HT1080 (cell line): ENCODE measurements around the genes LANCL2 and SEPTIN14.

GRCh38 chr7:54757722-54758199 lies 1.2 kb downstream of the SEC61G start:
RAMPAGE:
- cytosol, long total RNA = no peak
- long total RNA = no peak
- nucleus, long total RNA = no peak

GRCh38 chr7:54832763-54833495 lies 73.9 kb upstream of the SEC61G start:
RAMPAGE:
- cytosol, long total RNA = no peak
- long total RNA = no peak
- nucleus, long total RNA = no peak

RAMPAGE:
- cytosol, long total RNA = no peak
- long total RNA = no peak
- nucleus, long total RNA = no peak
Observed at GRCh38 chr7:54908853-54909052, 110.1 kb upstream of the EGFR start.

GRCh38 chr7:54916133-54916532 lies 102.7 kb upstream of the EGFR start:
RAMPAGE:
- cytosol, long total RNA = no peak
- long total RNA = no peak
- nucleus, long total RNA = no peak

DNA sequence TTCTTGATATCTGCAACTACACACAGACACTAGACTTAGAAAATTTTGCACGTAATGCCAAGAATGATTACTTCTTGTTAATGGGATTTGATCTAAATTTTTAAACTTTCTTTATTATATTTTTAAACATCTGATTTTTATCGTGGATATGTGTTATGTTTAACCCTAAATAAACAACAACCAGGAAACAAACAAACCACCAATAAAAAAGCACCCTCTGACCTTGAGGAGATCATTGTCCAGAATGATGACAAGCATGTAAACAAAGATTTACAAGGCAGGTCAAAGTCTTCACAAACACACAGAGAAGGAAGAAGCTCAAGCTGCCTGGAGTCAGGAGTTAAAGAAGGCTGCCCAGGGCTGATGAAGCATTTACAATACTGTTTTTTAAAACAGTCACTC lies 31.1 kb upstream of the EGFR start:
RAMPAGE:
- cytosol, long total RNA = no peak
- long total RNA = no peak
- nucleus, long total RNA = no peak

GRCh38 chr7:55019790-55020147 lies 952 bp downstream of the EGFR start:
RAMPAGE:
- cytosol, long total RNA = no peak
- long total RNA = no peak
- nucleus, long total RNA = no peak

GRCh38 chr7:55029946-55030401 lies 11.2 kb downstream of the EGFR start:
RAMPAGE:
- cytosol, long total RNA = no peak
- long total RNA = no peak
- nucleus, long total RNA = no peak

DNA sequence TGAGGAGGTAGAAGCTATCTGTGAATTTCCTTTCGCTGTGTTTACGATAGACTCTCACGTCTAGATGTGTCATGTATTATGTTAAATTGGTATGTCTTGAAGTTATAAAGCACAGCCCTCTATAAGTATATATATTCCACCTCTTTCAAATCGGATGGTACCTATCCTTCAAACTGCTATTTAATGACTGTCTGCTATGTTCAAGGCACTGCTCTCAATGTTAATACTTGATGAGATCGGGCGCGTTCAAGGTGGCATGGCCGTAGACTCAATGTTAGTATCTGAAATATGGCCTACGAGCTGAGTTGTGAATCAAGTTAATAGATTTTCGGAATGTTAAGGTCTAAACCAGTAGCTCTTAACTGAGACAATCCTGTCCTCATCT lies 24.0 kb downstream of the EGFR start:
RAMPAGE:
- cytosol, long total RNA = no peak
- long total RNA = no peak
- nucleus, long total RNA = no peak

GRCh38 chr7:55044149-55045132 lies 25.6 kb downstream of the EGFR start:
RAMPAGE:
- cytosol, long total RNA = no peak
- long total RNA = no peak
- nucleus, long total RNA = no peak

DNA sequence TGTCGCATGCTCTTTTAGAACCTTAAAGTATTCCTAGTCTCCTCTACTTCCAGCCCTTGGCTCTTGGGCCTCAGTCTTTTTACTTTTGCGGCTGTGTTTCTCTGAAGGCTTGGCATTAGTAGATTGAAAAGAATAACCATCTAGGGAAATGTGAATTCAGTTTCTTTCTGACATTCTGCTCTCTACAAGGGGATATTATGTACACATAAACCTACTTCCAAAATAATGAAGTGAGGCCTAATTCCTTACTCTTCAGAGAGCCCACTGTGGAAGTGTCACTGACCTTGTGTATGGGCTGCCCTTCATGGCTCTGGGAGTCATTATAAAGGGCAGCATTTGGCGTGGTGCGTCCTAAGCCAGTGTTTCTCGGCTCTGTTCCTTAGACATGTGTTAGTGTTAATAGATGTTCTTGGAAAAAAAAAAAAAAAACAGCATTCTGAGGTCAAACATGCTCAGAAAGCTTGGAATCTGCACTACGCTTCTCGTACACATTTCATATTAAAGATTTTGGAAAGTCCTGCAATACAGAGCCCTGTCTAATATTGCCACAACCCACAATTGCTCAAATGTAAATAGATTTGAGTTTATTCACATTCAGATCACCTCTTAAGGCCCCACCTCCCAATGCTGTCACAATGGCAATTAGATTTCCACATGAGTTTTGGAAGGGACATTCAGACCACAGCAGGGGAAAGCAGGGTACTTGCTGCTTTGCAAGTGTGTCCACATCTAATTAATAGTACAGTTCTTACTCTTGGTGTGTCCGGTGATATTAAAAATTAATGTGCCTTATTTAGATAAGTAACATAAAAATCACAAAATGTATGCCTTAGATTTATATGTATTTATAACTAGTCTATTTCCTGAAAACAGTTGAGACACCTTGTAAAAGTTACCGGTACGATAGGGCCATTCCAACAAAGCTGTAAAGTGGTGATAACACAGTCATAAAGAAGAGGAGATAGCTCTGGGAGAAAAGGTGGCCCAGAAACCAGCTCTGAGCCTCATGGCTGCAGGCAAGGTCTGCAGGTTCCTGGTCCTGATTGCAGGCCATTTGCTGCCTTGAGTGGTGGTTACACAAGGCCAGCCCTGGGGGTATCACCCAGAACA lies 27.7 kb downstream of the EGFR start:
RAMPAGE:
- cytosol, long total RNA = no peak
- long total RNA = no peak
- nucleus, long total RNA = no peak

RAMPAGE:
- cytosol, long total RNA = no peak
- long total RNA = no peak
- nucleus, long total RNA = no peak
Observed at GRCh38 chr7:55201992-55202826, 162.9 kb upstream of the LANCL2 start.

DNA sequence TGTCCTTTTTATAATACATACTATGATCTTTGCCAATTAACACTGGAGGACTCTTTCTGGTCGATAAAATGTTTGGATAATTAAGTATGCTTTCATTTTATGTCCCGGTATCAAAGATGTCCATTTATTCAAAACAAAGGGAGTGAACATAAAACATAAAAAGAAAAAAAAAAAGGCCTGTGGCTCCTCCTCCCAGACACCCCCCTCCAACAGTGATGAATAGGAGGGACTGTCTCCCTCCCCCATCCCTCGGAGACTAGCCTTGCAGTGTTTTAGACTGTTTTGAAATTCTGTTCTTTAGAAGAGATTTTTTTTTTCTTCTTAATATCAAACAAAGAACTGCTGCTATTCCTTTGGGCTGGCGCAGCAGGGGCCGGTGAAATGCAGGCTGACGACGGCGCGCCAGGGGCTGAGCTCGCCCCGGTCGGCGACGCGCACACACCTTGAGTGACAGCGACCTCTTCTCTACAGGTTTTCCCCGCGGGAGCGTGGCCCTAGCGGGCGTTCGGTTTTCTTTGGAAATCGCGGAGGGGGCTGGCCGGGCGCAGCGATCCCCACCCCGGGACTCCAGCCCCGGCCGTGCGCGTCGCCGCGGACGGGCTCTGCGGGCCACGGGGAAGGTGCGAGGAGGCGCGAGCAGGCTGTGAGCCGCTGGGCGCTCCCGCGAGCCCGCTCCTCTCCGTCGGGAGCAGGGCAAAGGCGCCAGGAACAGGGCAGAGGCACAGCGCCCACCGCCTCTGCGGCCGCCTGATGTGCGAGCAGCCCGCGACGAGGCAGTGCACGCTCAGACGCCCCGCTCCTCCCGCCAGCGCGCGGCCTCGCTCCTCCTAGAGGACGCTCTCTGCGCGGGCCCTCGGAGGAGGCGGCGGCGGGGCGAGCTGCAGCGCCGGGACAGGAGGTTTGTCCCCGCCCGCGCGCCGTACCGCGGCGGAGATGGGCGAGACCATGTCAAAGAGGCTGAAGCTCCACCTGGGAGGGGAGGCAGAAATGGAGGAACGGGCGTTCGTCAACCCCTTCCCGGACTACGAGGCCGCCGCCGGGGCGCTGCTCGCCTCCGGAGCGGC lies at the start of gene LANCL2:
Gene LANCL2 (plus strand): TSS at position 245 of the 1,064 bp plus-strand sequence.
RAMPAGE:
- cytosol, long total RNA = no peak
- long total RNA = no peak
- nucleus, long total RNA = no peak

RAMPAGE:
- cytosol, long total RNA = no peak
- long total RNA = no peak
- nucleus, long total RNA = no peak
Observed at GRCh38 chr7:55547750-55548529, 24.4 kb downstream of the VOPP1 start.

DNA sequence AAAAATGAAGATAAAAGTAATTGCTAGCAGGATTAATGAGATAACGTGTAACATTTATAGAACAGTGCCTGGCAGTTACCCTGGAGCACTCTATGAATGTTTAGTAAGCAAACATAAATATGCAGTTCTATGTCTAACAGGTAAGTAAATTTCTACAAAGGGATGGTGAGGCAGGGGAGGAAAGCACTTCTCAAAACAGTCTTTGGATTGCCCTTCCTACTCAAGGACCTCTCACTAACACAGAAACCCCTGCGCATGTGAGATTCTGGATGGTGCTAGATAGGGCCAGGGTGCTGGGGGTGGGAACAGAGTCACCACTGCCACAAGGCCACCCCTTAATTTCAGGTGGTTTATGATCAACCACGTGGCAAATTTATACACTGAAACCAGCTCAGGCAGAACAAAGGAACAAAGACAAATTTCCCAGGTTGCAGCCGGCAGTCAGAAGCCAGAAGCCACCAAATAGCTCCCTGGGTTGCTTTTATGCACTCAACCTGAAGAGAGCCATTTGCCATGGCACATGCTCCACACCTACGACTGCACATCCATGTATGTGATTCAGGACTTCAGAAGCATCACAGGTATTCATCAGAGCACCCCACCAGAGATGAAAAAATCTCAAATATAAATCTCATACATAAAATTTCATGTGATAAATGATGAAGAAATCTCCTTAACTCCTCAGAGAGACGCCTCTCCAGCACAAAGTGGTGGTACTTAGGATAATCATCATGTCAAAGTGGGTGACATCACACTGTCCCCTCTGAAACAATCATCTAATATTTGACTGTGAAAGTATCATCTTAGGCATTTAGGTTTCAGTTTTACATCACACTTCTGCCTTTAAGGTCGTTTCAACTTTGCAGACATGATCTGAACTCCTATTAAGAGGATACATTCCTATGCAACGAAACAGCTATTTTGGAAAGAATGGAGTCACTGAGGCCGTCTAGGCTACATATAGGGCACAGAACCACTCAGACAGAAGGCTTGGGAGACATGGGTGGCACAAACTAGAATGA lies 2.4 kb downstream of the VOPP1 start:
RAMPAGE:
- cytosol, long total RNA = no peak
- long total RNA = no peak
- nucleus, long total RNA = no peak

GRCh38 chr7:55862695-55862934 lies at the start of gene SEPTIN14:
SEPTIN14 (minus strand) TSS chr7:55862752.
RAMPAGE:
- cytosol, long total RNA = no peak
- long total RNA = no peak
- nucleus, long total RNA = no peak

GRCh38 chr7:56061583-56062053 lies 2.5 kb upstream of the SUMF2 start:
RAMPAGE:
- cytosol, long total RNA = no peak
- long total RNA = no peak
- nucleus, long total RNA = no peak

DNA sequence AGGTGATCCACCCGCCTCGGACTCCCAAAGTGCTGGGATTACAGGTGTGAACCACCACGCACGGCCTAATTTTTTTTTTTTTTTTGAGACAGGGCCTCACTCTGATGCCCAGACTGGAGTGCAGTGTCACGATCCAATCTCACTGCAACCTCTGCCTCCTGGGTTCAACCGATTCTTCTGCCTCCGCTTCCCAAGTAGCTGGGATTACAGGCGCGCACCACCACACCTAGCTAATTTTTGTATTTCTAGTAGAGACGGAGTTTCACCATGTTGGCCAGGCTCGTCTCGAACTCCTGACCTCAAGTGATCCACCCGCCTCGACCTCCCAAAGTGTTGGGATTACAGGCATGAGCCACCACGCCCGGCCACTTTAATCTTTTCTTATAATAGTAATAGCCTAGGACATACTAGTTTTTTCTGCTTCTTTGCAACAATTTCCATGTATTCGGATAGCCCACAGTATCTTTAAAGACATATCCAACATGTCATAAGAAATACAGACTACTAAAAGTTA lies 1.4 kb downstream of the CHCHD2 start:
RAMPAGE:
- cytosol, long total RNA = no peak
- long total RNA = no peak
- nucleus, long total RNA = no peak

RAMPAGE:
- cytosol, long total RNA = no peak
- long total RNA = no peak
- nucleus, long total RNA = no peak
Observed at GRCh38 chr7:56105539-56105871, 771 bp downstream of the CHCHD2 start.

RAMPAGE:
- cytosol, long total RNA = no peak
- long total RNA = no peak
- nucleus, long total RNA = no peak
Observed at GRCh38 chr7:56492582-56492900, 376.3 kb upstream of the NUPR2 start.

RAMPAGE:
- cytosol, long total RNA = no peak
- long total RNA = no peak
- nucleus, long total RNA = no peak
Observed at GRCh38 chr7:57203475-57203910, 71.3 kb upstream of the ZNF479 start.